Pericardium fibroblast (primary cell): ENCODE measurements around the genes SERPINB5, SERPINB4 and DOK6.

DNA sequence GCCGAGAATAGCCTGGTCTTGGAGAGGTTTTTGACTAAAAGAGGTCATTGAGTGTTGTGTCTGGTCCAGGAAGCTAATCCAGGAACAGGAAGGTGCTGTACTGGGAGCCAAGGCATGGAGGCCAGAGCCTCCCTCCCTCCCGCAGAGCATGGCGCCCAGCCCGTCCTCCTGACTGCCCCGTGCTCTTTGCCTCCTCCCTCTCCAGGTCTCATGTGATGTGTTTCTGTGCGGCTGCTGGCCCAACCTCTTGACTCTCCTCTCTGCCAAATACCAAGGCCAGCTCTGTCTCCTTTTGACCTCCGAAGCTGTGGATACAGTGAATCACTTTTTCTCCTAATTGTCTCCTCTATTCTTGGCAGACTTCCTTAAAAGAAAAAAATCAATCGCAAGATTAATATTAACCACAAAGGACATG lies 284.0 kb downstream of the PHLPP1 start:
- RAMPAGE, long total RNA = no peak

DNA sequence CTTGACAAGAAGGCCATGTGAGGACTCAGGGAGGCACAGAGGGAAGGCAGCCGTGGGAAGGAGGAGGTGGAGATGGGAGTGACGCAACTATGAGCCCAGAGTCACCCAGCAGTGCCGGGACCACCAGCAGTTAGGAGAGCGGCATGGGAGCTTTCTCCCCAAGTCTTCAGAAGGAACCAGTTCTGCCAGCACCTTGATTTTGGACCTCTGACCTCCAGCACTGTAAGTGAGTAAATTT lies 257.2 kb downstream of the BCL2 start:
- RAMPAGE, long total RNA = no peak

- RAMPAGE, long total RNA = no peak
Observed at GRCh38 chr18:63132644-63133292, 186.8 kb downstream of the BCL2 start.

DNA sequence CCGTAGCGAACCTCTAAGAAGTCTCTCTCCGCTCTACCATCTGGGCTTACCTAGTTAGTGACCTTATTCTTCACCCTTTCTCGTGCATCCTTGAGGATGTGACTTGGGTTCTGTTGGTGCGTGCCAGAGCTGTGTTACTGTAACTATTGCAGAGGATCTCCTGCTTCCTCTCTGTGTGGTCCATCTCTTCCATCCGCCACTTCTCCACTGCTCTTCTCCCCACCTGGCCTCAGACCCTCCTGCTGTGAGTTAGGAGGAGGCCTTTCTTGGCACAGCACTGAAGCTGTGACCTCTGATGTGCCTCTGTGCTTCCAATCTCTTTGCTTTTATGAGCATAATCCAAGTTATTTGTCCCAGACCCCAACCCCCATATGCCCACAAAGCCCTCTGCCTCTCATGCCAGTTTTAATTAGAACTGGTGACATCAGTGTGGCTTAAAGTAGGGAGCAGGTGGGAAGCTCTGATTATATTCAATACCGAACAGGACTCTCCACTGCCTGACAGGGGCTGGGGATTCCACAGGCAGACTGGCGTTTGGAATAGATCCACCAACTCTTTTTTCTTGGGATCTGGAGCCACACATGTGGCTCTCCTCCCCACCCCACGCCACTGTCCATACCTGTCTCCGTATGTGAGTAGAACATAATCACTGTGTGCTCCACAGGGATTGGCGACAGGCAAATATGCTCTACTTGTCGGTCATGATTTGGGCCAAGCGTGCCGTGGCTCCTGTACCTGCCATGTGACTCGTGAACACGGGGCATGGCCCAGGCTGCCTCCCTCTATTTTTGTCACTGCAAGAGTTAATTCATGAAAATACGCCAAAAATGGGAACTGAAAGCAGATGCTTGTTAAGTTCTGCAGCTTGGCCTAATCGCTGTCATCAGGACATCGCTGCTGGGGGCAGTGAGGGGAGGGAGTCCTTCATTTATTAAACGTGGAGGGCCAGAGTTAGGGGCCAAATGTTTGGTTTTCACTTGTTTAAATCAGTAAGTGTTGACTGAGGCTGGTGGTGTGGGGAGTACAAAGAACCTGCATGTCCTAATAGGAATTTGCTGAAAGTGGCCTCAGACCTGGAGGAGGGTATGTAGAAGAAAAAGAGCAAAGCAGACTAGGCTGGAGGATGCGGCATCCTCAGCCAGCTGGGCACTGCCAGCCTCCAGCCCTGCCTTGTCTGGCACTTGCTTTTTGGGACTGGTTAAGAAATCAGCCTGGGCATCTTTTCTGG lies 178.0 kb downstream of the BCL2 start:
- RAMPAGE, long total RNA = no peak

- RAMPAGE, long total RNA = no peak
Observed at GRCh38 chr18:63142844-63143545, 176.6 kb downstream of the BCL2 start.

DNA sequence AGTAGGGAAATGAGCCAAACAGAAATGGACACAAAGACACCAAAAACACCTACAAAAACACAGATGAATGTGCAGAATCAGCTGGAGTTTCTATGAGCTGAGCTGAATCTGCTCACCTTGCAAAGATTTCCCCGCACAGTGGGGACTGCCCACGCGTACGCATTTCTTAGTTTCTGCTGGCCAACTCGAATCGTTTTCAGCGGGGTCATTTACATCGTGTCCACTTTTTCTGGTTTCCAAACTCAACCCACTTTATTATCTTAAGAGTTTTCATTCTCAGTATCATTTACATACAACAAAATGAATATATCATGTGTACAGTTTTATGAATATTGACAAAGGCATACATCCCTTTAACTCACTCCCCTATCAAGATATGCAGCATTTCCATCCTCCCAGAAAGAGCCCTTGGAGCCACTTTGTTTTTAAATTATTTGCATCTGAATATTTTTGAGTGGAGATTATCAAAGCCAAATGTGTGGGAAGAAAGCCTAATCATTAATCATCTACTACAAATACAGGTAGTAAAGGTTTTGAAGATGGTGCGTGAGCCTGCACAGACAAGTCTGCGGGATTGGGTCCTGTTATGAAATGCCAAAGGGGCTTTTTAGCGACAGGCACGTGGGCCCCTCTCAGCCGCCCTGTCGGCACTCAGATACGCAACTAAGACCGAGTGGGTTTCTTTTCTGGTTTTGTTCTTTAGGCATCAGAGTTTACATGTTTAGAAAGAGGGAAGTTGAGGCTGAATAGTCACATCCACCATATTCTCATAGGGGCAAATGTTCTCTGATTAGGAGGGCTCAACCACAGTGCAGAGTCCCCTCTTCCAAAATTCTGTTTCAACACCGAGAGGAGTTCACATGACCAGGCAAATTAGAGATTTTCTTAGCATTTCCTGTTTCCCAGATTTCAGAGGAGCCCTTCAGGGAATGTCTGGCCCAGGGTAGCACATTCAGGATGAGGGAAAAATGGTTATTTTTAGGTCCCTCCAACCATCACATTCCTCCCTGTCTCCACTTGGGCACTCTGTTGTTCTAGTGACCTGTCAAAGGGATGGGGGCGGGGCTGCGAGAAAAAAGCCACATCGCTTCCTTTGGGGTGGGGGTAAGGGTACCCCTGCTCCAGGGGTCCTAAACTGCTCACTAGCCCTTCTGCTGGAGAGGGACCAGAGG lies 159.5 kb downstream of the BCL2 start:
- RAMPAGE, long total RNA = no peak

GRCh38 chr18:63199432-63200289 lies 119.9 kb downstream of the BCL2 start:
- RAMPAGE, long total RNA = no peak

DNA sequence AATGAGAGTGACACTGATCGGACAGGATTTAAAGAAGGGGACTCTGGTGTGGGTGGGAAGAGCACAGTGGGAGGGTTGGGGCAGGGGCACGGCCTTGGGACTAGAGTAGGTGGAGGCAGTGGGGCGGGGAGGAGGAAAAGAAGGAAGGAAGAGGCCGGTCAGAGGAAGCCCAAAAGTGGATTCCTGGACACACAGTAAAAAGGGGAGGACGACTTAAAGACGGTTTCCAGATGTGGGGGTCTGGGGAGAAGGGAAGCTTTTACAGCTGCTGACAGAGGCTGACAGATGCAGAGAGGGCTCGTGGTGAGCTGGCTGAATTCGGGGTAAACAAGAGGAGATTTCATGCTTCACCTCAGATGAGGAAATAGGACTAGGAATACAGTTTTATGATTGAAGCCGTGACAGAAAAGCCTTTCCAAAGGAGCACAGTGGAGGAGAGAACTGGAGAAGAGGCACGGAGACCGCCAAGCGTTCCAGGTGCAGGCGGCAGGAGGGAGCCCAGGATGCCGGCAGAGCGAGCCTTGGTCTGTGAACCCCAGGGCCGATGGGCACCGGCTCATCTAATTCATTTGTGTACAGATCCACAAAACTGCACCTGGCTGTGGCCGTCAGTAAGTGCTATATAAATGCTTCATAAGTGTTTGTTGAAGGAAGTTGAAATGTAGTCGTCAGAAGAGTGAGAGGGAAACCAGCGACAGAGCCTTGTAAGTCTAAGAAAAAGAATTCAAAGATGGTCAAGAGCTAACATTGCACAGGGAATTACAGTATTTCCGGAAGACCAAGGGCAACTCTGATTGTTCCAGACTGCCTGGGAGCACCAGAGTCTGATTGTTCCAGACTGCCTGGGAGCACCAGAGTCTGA lies 112.6 kb downstream of the BCL2 start:
- RAMPAGE, long total RNA = no peak

DNA sequence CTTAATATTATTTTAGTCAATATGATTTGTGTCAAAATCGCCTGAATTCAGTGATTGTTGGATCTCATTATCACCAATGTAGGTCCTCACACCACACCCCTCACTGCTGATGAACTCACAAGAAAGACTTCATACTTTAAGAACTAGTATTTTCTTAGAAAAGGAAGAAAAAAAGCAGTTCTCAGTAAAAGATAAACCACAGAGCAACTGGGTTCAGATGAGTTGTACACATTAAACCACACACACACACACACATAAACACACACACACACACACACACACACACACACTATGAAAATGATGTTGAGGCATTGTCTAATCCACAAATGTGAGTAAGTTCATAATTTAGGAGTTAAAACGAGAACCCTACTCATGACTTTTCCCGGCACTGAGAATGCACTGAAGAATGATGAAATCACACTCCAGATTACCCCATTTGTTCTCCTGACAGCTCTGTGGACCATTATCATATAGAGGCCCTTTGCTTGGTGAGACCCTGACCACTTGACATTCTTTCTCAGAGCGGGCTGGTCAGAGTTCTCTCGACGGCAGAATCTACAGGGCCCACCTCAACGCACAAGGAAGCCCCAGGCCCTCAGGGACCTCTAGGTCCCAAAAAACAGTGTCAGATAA lies 106.2 kb downstream of the BCL2 start:
- RAMPAGE, long total RNA = no peak

DNA sequence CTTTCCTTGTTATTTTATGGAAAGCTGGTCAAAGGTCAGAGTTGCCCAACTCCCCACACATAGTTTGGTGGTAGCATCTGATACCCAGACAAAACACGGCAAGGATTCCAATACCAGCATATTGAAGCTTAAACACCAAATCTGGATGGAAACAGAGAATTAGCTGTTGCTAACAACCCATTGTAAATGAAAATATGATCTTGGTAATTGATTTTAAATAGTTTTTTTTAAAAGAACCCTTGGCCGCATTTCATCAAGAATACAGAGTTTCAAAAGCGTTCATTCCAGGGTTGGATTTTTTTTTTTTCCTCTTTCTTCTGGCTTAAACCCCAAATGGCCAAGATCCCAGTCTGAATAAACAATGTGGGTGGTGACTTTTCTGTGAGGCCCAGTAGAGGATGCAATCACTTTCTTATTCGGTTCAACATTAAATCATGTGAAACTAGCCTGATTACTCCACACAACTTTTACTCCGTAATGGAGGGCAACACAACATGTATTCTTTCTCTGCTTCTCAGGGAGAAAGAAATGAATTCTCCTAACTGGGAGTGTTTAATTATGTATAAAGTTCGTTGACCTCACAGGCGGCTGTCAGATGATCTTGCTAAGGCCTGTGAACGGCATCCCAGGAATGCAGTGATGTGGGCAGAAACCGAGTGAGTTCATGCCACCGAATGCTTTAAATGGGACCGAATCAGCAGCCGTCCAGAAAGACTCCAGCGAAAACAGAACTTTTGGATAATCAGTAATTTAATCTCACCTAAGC lies 81.7 kb downstream of the BCL2 start:
- RAMPAGE, long total RNA = no peak

GRCh38 chr18:63476565-63477399 lies at the start of gene SERPINB5:
Gene SERPINB5, plus strand, starts transcription at chr18:63476958.
- RAMPAGE, long total RNA = no peak

GRCh38 chr18:63644157-63644478 lies at the start of gene SERPINB4:
Gene SERPINB4, minus strand, starts transcription at chr18:63644256.
- RAMPAGE, long total RNA = no peak

DNA sequence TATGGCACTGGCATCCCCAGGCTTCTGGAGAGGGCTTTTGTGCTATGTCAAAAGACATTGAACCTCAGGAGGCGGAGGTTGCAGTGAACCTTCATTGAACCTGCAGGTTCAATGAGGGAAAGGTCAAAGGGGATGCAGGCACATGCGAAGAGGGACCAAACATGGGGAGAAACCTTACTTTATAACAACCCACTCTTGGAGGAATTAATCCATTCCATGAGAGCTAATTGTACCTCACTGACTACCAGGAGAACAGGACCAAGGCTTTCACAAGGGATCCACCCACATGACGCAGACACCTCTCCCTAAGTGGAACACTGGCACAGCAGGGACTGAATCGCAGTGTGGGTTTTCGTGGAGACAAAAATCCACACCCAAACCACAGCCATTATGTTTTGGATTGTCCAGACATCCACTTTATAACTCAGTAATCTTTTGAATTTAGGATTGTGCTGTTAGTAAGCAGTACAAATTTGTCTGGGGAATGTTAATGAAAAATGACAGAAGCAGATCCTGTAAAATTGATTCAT lies 4.0 kb upstream of the SERPINB8 start:
- RAMPAGE, long total RNA = no peak

GRCh38 chr18:65455605-65456069 lies 295.2 kb upstream of the CDH7 start:
- RAMPAGE, long total RNA = no peak

- RAMPAGE, long total RNA = no peak
Observed at GRCh38 chr18:66558720-66559090, 45.2 kb downstream of the CDH19 start.

DNA sequence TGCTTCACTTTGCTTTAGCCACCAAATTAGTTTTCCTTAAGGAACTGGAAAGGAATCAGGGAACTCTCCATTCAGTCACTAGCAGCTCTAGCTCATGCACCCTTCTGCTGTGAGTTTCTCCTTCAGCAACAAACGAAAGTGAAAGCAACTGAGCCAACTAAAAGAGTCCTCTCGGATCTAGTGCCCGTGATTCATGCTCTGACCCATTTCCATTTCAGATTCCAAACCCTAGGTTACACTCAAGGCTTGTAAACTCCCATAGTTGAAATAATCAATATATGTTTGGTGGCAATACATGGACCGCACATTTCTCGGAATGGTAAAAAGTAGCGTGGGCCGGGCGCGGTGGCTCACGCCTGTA lies 98.4 kb downstream of the DSEL start:
- RAMPAGE, long total RNA = no peak

- RAMPAGE, long total RNA = no peak
Observed at GRCh38 chr18:67515608-67516459, 686 bp downstream of the DSEL start.

DNA sequence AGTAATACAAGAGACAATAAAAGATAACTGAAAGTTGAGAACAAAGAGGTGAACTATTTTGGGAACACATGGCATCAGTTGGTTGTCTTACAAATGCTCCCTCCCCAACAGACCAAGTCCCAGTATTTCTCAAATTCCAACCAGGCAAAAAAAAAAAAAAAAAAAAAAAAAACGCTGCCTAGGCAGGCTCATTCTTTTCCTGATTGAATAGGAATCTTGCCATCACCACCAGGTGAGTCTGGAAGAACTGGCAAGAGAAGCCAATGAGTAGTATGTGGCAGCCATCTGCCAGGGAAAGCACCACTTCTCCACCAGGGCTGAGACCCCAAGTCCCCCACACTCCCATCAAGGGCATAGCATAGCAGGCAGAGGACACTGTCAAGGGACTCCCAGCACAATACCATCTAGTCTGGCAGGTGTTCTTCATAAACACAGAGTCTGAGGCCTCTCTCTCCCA lies 538.0 kb upstream of the DSEL start:
- RAMPAGE, long total RNA = no peak

DNA sequence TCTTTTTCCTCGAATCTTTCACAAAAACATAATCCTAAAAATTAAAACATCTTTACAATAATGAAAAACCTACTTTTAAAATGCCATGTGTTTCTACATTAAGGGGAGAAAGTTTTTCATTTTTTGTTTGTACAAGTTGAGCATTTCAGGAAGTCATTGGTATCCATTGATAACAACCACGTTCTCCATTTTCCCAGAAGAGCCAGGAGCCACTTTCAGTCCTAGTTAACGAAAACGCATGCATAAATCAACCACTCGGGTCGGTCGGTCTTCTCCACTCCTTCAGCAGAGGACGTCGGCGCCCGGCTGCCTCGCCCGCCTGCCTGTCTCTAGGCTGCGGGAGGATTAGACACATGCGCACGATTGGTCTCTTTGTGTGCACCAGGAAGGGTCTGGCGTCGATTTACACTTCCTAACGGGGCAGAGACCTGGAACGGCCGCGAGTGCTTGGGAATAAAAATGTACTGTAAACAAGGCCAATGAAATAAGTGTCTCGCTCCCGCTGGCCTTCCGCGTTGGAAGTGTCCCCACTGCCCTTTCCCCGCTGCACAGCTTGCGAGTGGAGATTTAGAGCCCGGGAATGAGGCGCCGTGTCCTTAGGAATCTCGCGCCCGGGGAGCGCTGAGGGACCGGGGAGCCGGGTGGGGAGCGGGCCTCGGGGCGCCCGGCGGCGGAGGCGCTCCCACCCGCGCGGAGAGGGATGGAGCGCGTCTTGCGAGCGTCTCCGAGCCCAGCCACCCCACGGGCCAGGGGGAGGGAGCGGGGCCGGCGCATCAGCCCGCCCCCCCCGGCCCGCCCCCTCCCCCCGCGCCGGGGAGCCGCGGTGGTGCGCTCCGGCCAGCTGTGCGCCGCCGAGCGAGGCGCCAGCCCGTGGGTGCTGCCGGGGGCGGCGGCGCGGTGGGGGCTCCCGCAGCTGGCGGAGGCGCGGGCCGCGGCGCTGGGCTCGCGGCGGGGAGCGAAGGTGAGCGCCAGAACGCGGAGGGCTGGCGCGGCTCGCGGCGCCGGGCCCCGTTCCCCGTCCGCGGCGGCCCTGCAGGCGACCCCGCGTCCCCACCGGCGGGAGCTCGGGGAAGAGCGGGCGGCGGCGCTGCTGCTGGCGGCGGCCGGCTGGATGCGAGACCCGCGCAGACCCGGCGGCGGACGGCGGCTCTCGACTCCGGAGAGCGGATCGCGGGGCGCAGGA lies at the start of gene DOK6:
DOK6 (plus strand) TSS at position 844 of the 1,183 bp plus-strand sequence.
- RAMPAGE, long total RNA = no peak

DNA sequence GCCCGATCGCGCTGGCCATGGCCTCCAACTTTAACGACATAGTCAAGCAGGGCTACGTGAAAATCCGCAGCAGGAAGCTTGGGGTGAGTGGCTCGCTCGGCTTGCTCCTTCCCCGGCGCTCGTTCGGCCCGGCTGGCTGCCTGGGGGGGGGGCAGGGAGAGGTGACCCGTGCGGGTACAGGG lies 431 bp downstream of the DOK6 start:
- RAMPAGE, long total RNA = no peak